Placental epithelial cell (primary cell): ENCODE results near the genes CNST, OR2C3, OR2T33 and OR2T27.

DNA sequence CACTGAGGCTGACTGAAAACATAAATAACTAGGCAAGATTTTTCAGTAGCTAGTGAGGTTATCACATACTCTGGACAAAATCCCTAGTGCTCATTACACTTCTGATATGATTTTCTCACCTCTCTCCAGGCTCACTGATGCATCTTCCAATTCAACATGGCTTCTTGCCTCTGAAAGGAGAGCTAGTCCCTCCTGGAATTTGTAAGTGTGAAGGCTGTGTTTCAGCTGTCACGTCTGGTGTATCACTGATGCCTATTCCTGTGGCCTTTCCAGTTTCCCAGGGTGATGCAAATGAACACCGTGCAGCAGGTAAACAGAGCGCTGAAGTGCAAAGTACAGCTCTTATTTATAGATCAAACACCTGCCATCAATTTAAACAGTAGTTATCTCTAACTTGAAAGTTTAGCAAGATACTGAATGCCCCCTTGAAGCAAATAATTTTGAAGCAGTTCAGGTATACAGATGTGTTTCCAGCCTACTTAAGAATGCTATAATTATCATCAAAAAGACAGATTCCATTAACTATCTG is 656.2 kb downstream of the KIF26B start:
- CAGE, long polyA plus RNA, result no peak

- CAGE, long polyA plus RNA, result no peak
Measured at GRCh38 chr1:245874696-245875525, 632.2 kb downstream of the SMYD3 start.

- CAGE, long polyA plus RNA, result no peak
Measured at GRCh38 chr1:245929880-245930323, 577.2 kb downstream of the SMYD3 start.

DNA sequence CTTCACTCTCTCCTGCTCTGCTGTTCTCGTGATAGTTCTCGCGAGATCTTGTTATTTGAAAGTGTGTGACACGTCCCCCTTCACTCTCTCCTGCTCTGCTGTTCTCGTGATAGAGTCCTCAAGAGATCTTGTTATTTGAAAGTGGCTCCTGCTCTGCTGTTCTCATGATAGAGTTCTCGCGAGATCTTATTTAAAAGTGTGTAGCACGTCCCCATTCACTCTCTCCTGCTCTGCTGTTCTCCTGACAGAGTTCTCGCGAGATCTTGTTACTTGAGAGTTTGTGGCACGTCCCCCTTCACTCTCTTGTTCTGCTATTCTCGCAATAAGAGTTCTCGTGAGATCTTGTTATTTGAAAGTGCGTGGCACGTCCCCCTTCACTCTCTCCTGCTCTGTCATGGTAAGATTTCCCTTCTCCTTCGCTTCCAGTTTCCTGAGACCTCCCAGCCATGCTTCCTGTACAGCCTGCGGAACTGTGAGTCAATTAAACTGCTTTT is 47.9 kb downstream of the SMYD3 start:
- CAGE, long polyA plus RNA, result no peak

GRCh38 chr1:246566092-246567161 is at the start of gene CNST:
Gene CNST, plus strand, starts transcription at chr1:246566456.
- CAGE, long polyA plus RNA, result no peak

DNA sequence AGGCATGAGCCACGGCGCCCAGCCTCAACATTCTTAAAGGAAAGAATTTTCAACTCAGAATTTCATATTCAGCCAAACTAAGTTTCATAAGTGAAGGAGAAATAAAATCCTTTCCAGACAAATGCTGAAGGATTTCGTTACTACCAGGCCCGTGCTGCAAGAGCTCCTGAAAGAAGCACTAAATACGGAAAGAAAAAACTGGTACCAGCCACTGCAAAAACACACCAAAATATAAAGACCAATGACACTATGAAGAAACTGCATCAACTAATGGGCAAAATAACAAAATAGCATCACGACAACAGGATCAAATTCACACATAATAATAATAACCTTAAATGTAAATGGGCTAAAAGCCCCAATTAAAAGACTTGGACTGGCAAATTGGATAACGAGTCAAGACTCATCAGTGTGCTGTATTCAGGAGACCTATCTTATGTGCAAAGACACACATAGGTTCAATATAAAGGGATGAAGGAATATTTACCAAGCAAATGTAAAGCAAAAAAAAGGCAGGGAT is 29.8 kb upstream of the ZNF669 start:
- CAGE, long polyA plus RNA, result no peak

DNA sequence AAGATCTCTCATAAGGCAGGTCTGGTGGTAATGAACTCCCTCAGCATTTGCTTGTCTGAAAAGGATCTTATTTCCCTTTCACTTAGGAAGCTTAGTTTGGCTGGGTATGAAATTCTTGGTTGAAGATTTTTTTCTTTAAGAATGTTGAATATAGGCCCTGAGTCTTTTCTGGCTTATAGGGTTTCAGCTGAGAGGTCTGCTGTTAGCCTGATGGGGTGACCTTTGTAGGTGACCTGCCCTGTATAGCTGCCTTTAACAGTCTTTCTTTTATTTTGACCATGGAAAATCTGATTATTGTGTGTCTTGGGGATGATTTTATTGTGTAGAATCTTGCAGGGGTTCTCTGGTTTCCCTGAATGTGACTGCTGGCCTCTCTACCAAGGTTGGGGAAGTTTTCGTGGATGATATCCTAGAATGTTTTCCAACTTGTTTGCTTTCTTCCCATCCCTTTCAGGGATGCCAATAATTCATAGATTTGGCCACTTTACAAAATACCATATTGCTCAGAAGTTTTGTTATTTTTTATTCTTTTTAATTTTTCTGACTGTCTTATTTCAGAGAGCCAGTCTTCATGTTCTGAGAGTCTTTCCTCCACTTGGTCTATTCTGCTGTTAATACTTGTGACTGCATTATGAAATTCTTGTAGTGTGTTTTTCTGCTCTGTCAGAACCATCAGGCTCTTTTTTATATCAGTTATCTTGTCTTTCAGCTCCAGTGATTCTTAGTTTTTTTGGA is 32.0 kb downstream of the ZNF124 start:
- CAGE, long polyA plus RNA, result no peak

DNA sequence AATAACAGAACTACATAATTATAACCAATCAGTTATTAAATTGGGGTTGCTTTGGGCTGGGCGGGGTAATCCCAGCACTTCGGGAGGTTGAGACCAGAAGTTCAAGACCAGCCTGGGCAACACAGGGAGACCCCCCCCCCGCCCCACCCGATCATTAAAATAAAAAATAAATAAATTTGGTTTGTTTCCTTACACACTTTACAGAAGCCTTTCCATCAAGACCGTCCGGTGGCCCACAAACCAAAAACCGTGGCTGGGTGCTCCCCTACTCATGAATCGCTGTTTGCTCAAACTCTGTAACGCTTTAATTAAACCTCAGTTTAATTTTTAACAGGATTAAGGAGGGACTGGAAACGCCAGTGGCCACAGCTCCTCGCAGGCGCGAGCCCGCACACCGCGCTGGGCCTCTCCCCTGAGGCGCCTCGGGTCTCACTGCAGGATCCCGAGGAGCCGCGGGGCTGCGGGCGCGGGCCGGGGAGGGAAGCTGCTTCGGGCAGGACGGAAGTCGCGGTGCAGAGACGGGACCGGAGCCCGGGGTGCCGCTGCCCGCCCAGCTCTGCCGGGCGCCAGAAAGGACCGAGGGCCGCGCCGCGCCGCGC is 576 bp downstream of the ZNF124 start:
- CAGE, long polyA plus RNA, result no peak

- CAGE, long polyA plus RNA, result no peak
Measured at GRCh38 chr1:247337683-247338274, 6.1 kb upstream of the ZNF496 start.

DNA sequence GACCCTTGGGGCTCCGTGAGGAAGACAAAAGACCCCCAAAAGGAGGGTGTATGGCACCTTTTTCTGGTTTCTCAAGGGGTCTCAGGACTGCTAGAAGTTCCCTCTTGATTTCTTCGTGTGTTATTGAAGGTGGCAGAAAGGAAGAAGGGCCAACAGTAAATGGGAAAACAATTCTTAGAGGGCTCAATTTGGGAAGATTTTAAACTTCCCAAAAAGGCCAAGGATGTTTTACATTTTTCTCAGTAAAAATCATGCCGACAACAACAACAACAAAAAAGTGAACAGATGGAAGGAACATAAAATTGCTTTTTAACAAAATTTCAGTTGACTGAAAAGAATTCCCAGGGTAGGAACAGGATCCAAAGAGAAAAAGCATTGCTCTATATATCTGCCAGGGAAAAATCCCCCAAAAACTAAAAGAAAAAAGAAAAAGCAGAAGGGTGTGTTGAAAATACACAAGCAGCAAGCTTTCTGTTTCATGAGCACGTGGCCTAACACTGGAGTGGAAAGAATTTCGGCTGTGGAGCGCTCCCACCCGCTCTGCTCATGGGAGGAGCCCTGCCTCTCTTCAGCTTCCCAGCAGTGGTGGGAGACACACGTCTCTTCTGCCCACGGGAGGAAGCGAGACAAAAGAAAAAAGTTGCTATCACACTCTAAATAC is 29.2 kb upstream of the ZNF496 start:
- CAGE, long polyA plus RNA, result no peak

DNA sequence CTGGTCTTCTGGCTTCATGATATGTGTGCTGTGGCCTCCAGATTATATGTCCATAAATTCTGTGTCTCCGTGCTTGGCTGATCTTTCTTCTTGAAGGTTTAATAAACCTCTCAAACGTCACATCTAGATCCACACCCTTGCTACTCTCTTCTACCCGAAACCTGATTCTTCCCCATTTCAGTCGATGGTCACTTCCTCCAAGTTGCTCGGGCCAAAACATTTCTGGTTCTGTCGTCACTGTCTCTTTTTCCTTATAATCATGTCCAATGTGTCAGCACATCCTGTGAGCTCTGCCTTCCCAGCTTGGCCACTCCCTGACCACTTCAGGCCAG is 12.1 kb downstream of the OR2B11 start:
- CAGE, long polyA plus RNA, result no peak

DNA sequence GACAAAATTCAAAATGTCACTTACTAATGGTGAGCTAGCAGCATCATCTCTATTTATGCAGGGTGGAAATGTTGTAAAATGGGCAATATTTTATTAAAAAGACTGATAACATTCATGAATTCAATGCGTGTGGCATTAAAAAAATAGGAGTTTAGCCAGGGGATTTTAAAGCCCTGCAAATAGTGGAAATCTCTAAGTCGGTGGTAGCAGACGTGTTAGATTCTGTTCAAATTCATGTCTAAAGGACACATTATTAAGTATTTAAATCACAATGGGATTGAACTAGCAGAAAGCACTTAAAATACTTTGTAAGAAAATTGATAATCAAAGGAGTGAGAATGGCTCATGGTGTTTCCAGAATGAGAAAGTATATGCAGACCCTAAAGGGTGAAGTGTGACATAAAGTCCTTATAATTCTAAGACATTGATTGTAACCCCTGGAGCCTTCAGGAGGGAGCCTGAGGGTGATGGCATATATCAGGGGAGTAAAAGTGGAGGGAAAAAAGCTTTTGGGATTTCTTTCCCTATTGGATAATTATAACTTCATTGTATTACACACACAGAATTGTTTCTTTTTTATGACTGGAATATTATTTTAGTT is at the start of gene OR2C3:
OR2C3 (minus strand) TSS at position 297 of the 601 bp plus-strand sequence.
- CAGE, long polyA plus RNA, result no peak

DNA sequence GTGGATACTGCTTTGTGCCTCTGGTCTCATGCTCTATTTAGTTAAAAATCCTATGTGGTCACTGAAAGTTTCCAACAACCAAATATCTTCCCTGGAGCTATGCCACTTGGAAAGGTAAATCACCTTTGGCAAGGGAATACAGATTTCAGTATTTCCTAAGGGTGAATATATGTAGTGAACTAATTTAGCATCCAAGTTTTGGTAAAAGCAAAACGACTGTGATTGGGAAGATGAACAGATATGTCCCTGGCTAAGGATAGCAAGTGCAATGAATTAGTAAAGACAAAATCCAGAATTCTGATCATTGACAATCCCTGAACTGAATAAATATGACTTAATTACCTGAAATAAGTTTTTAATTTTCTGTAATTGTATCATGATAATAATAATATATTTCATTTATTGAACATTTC is at the start of gene OR2T33:
OR2T33 (minus strand) TSS at position 119 of the 413 bp plus-strand sequence.
- CAGE, long polyA plus RNA, result no peak

- CAGE, long polyA plus RNA, result no peak
Measured at GRCh38 chr1:248655376-248655802, at the start of gene OR2T27. Gene OR2T27, minus strand, starts transcription at chr1:248655528.

- CAGE, long polyA plus RNA, result no peak
Measured at GRCh38 chr1:248792395-248792916, 33.3 kb downstream of the SH3BP5L start.

DNA sequence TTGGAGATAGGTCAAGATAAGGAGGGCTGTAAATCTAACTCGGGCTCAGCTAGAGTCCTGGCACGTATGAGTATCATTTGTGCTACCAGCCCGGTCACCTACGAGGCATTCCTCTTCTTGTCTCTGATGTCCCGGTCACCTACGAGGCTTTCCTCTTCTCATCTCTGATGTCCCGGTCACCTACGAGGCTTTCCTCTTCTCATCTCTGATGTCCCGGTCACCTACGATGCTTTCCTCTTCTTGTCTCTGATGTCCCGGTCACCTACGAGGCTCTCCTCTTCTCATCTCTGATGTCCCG is 23.0 kb downstream of the SH3BP5L start:
- CAGE, long polyA plus RNA, result no peak

GRCh38 chr1:248825227-248825417 is 593 bp downstream of the SH3BP5L start:
- CAGE, long polyA plus RNA, result no peak